ENCODE data around the genes DSP and TXNDC5.

DNA sequence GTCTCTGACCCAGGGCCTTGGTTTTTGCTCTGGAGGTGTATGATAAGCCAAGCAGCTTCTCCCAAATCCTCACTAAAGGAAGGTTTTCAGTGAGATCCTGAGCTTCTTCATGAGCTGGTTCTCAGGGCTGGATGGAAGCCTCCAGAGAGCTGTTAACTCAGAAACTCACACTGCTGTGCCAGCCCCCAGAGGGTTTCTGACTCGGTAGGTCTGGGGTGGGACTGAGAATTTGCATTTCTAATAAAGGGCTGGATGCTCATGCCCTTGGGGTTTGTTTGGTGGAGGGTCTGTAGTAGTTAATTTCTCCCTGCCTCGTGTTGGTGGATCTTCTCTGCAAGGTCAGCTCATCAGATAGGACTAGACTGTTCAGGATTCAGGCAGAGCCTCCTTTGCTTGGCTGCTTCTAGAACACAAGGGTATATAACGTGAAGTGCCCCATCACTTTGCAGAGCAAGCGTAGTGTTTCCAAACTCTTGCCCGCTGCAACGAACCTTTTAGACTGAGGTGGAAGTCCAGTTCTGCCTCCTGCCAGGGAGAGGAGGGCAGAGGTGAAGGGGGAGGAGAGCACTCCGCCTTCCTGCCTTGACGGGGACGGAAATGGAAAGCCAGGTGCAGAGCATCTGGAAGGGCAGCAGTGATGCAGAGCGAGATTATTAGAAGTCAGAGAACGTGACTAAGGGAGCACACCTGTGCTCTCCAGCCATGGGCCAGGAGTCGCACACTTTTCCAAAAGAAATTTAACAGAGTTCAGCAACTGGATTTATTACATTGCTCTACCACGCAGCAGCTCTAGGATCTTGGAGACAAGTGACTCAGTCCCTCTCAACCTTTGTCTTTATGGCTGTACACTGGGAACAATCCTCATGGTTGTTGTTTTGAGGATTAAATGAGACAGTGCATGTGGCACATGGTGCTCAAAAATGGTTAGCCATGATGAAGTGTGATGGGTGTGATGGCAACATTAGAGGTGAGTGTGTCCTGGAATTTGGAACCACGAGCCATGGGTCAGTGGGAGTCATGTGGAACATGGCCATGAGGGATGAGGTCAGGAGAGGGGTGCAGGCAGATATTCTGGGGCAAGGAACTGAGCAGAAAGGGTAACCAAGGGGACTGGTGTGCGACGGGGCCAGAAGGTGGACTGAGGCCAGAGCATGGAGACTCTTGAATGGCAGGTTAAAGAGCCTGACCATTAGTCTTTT, 63.4 kb downstream of the RREB1 start:
- PRO-cap, 3 experiments = no peak in any of the 3 experiments
- RAMPAGE, long total RNA = no peak

DNA sequence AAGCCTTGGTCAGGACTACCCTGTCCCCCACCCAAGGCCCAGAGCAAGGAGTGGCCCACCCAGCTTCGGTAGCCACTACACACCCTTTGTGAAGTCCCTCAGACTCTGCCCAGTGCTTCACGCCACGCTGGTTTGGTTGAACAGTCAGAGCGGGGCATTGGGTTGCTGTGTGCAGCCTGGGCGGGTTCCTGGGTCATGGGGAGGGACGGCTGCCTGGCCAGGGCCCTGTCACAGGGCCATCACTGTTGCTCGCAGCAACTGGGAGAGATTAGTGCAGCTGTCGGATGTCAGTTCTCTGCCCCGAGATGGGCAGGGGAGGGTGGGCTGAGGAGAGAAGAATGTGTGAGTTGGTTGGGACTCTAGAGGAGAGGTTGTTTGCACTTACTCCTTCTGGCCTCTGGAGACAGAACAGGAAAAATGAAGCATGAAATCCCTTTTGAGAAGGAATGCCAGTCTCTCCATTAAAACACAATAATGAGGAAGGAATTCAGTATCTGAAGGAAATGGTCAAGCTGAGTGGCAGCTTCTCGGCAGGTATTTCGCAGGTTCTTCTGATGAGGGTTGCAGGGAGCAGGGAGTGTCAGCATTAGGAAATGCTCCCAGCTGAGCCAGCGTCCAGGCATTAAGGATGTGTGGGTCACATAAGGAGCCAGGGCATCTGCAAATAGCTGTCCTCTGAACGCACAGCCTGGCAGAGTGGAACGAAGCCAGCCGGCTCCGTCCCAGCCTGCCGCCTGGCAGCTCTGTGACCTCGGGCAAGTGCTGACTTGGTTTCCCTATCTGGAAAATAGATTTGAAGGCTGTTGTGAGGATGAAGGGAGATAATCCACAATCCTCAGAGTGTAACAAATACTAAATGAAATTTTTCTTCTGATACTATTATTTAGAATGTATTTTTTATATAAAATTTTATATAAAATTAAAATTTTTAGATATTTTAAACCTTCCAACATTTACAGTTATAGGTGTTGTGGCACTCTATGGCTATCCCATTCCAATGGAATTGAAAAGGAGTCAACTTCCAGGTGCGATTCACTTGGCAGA, 95.8 kb downstream of the SSR1 start:
- PRO-cap, 3 experiments = no peak in any of the 3 experiments
- RAMPAGE, long total RNA = no peak

DNA sequence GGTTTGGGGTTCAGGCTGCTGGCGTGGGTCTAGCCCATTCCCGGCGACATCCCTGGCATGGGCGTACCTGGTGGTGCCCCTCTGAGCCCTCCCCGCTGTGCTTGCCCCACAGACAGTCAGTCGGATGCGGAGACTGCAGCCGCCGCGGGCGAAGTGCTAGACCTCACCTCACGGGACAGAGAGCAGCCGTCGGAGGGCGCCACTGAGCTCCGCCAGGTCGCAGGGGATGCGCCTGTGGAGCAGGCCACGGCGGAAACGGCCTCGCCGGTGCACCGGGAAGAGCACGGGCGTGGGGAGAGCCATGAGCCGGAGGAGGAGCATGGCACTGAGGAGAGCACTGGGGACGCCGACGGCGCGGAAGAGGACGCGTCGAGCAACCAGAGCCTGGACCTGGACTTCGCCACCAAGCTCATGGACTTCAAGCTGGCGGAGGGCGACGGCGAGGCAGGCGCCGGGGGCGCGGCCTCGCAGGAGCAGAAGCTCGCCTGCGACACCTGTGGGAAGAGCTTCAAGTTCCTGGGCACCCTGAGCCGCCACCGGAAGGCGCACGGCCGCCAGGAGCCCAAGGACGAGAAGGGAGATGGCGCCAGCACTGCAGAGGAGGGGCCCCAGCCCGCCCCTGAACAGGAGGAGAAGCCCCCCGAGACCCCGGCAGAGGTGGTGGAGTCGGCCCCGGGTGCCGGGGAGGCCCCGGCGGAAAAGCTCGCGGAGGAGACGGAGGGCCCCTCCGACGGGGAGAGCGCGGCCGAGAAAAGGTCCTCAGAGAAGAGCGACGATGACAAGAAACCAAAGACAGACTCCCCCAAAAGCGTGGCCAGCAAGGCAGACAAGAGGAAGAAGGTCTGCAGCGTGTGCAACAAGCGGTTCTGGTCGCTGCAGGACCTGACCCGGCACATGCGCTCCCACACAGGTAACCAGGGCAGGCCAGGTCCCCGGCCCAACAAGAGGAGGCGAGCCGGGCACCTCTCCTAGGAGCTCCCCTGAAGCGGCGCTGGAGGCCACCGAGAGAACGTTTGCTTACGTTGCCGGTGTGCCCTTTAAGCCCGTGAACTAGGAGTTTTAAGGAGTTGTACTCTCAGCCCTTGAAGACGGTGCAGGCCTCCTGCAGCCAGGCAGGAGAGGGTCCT, 66.3 kb downstream of the SSR1 start:
- PRO-cap, 3 experiments = no peak in any of the 3 experiments
- RAMPAGE, long total RNA = no peak

GRCh38 chr6:7261844-7262563, 51.0 kb downstream of the SSR1 start:
- PRO-cap, 3 experiments = no peak in any of the 3 experiments
- RAMPAGE, long total RNA = no peak

DNA sequence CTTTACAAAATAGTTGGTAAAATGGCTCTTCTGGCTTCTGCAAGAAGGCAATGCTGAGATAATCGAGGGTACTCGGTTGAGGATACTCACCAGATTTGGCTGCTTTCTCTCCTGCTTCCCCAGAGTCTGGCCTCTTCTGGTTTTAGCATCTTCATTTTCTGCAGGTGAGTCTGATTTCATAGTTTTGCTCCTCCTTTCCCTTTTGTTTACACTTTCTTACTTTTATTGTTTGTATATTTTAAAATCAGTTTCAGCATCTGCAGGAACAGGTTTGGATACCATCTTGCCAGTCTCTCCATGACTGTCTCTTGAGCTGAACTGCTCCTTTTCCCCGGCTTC, 22.0 kb upstream of the DSP start:
- PRO-cap, 3 experiments = no peak in any of the 3 experiments
- RAMPAGE, long total RNA = no peak

- PRO-cap, 3 experiments = peak in 3 of 3 experiments; most common plus-strand start chr6:7541606 (in 3); most common minus-strand start chr6:7541377 (in 1)
- RAMPAGE, long total RNA = no peak
These were observed at the start of gene DSP for GRCh38 chr6:7541052-7542186. DSP (plus strand) TSS chr6:7541671.

- PRO-cap, 3 experiments = no peak in any of the 3 experiments
- RAMPAGE, long total RNA = no peak
These were observed 5.5 kb downstream of the DSP start for GRCh38 chr6:7546776-7547610.

DNA sequence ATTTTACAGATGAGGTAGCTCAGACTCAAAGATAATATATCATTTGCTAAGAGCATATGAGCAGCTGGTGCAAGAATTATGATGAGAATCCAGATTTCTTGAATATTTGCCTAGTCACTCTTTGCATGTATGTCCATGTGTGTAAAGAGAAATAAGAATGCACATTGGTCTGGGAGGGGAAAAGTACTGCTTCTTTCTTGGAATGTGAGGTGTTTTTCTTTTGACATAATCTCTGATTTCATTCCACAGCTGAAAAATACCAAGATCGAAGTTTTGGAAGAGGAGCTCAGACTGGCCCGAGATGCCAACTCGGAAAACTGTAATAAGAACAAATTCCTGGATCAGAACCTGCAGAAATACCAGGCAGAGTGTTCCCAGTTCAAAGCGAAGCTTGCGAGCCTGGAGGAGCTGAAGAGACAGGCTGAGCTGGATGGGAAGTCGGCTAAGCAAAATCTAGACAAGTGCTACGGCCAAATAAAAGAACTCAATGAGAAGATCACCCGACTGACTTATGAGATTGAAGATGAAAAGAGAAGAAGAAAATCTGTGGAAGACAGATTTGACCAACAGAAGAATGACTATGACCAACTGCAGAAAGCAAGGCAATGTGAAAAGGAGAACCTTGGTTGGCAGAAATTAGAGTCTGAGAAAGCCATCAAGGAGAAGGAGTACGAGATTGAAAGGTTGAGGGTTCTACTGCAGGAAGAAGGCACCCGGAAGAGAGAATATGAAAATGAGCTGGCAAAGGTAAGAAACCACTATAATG, 10.8 kb upstream of the SNRNP48 start:
- PRO-cap, 3 experiments = no peak in any of the 3 experiments
- RAMPAGE, long total RNA = no peak

GRCh38 chr6:7580512-7581797, 9.0 kb upstream of the SNRNP48 start:
- PRO-cap, 3 experiments = no peak in any of the 3 experiments
- RAMPAGE, long total RNA = no peak

- PRO-cap, 3 experiments = no peak in any of the 3 experiments
- RAMPAGE, long total RNA = no peak
These were observed 27.7 kb upstream of the BMP6 start for GRCh38 chr6:7698163-7698717.

GRCh38 chr6:7701476-7702202, 24.3 kb upstream of the BMP6 start:
- PRO-cap, 3 experiments = no peak in any of the 3 experiments
- RAMPAGE, long total RNA = no peak

DNA sequence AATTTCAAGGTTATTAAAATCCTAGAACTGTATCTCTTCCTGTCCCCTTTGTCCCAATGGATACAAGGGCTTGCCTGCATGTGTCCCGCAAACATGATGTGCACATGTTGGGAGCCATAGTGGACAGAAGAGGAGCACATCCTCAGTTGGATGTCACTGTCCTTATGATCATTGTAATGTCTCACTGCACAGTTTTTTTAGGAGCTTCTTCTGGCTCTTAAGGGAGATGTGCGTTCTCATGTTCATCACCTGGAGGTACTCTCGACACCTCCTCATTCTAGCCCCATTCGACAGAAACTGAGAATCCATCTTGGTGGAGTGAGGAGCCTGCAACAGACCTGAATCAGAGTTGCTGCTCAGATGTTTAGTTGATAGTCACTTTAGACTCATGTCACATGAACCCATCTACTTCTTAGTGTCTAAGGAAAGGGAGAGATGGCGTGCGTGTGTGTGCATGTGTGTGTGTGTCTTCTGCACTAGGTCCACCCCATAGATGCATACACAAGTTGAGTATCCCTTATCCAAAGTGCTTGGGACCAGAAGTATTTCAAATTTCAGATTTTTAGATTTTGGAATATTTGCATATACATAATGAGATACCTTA, 2.3 kb upstream of the BMP6 start:
- PRO-cap, 3 experiments = no peak in any of the 3 experiments
- RAMPAGE, long total RNA = no peak

- PRO-cap, 3 experiments = no peak in any of the 3 experiments
- RAMPAGE, long total RNA = no peak
These were observed 18.9 kb downstream of the TXNDC5 start for GRCh38 chr6:7891552-7892135.

- PRO-cap, 3 experiments = no peak in any of the 3 experiments
- RAMPAGE, long total RNA = no peak
These were observed 3.6 kb downstream of the TXNDC5 start for GRCh38 chr6:7906881-7907562.

- PRO-cap, 3 experiments = peak in 3 of 3 experiments; most common plus-strand start chr6:7910917 (in 2); most common minus-strand start chr6:7910777 (in 1)
- RAMPAGE, long total RNA = no peak
These were observed at the start of gene TXNDC5 for GRCh38 chr6:7910297-7911357. TXNDC5 (minus strand) TSS chr6:7910788.

DNA sequence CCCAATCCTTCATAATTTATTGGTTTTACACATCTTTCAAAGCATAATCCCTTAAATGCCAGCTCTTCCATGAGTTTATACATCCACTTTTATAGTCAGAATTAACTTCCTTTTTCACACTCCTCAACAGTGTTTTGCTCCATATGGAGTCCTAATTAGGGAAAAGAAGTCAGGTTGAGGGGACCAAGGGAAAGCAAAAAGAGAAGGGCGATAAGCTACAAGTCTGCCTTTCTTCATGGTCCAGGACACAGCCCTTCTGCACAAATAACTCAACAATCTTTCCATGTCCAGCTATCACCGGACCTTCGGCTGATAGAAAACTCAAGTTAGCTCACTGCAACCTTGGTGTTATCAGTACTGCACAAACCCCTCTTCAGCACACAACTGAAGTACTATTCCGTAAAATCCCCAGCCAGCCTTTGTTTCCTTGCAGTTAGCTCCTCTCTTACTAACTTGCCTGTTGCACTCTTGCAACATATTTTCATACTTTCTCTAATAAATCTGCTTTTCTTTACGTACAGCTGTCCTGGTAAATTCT, 2.0 kb downstream of the EEF1E1 start:
- PRO-cap, 3 experiments = no peak in any of the 3 experiments
- RAMPAGE, long total RNA = no peak

DNA sequence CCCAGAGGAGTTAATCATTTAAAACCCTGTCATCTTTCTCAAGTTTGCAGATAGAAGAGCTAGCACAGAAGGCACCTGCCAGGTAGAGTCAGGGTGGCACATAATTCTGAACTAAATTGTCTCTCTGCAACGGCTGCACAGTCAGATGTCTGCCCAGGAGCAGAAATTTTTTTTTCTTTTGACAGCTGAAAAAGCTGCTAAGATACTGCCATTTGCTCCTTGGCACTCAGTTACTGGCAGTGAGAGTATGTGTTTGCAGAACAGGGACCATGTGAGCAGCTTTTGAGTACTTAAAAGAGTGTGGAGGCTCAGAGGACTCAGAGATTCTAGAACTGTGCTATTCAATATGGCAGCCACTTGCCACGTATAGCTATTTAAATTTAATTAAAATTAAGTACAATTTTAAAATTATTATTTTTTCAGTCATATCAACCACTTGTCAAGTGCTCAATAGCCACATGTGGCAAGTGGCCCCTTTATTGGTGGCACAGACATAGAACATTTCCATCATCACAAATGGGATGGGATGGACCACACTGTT, 202.8 kb upstream of the SLC35B3 start:
- PRO-cap, 3 experiments = no peak in any of the 3 experiments
- RAMPAGE, long total RNA = no peak

- PRO-cap, 3 experiments = no peak in any of the 3 experiments
- RAMPAGE, long total RNA = no peak
These were observed 220.1 kb upstream of the SLC35B3 start for GRCh38 chr6:8655211-8656082.

GRCh38 chr6:10522734-10523588, 1.8 kb downstream of the GCNT2 start:
- PRO-cap, 3 experiments = no peak in any of the 3 experiments
- RAMPAGE, long total RNA = no peak

DNA sequence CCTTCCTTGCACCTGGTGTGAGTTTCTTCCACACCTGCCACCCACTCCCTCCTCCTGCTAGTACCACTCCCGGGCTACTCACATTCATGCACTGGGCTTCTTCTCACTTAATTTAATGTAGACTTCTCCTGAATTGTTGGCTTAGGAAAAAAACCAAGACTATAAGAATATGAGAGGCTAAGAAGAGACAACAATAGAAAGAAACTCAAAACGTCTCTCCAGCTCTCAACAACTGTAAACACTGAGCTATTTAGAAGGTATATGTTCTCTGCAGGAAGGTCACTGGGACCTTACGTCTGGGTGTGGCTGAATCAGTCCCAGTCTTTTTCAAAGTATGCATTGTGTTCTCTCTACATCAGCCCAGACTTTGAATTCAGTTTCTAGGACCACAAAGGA, 70.5 kb downstream of the GCNT2 start:
- PRO-cap, 3 experiments = no peak in any of the 3 experiments
- RAMPAGE, long total RNA = no peak

All from cerebellum (tissue), 5 donors.